GM06990 (cell line): ENCODE results near the genes SCN1A and G6PC2.

DNA sequence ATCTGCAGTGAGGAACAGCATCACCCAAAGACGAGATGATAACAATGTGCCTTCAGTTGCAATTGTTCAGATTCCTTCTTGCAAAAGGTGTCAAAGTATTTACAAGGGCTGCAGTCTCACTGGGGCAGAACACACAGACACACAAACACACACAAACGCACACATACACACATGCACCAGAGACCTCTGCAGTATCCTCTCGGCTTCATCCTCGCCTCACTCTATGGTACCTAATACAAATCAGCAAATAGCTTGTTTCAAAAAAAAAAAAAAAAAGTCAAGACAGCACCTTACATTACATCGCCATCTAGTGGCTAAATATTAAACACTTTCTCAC lies at the start of gene SCN1A:
SCN1A (minus strand) TSS at position 228 of the 337 bp plus-strand sequence.
- RRBS = no CpG with 5 or more reads among the region's 5 CpGs

DNA sequence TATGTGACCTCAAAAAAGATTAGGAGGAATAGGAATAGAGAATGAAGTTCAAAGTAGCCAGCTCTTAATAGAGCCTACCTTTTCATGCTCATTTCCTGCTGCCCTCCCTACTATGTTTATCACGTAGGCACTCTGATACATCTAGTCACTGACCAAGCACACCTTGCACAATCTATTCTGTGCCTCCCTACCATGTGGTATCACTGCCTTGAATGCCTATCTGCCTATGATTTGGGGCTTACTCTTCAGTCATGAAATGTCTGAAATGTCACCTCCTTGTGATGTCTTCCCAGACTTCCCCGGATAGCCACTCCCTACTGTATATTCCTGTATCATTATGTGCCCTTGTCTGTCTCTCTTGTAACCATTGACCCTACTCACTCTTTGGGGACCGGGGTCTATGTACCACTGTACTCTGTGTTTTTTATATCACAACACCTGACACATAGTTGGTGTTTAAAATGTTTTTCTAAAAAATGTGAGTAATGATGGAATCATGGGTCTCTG lies 102.6 kb upstream of the SCN1A start:
- RRBS = no CpG with 5 or more reads among the region's 3 CpGs

- RRBS = no CpG with 5 or more reads among the region's 4 CpGs
Observed at GRCh38 chr2:166239412-166239956, 111.7 kb upstream of the SCN1A start.

DNA sequence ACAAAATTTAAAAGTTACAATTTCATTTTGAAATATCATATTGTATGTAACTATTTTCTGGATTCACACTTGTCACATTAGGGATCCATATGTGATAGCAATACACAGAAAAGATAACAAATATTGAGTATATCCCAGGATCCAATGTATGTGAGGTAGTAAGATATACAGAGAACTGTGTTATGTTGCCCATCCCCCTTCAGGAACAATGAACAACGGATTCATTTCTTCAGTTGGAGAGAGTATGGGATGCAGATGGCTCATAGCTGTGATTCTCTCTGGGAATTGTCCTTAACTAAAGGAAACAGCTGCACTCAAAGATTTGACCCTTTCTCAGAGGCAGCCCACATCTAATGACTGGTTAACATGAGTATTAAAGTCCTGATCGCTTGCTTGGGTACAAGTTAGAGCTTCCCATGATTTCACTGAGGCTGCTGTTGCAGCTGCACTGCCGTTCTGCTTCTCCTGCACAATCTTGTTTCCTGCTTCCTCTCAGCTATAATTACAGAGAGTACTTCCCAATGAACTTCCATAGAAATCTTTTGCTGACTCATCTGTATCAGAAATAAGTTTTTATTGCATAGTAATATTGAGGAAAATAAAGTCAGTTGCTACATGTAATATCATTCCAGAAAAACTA lies 12.7 kb upstream of the SCN9A start:
- RRBS = no CpG with 5 or more reads among the region's 3 CpGs

DNA sequence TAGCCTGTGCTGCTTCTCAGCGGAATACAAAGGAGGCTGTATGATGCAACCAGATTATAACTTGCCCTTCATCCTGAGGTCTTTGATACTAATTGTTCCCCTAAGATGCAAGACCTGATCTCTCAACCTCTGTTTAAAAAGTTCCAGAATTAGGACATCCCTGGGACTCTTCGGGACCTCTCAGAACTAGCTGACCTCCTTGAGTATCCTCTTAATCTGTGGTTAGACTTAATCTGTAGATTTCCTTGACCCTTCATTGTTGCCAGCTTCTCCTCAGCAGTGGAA lies 8.1 kb downstream of the SCN7A start:
- RRBS = no CpG with 5 or more reads among the region's 2 CpGs

DNA sequence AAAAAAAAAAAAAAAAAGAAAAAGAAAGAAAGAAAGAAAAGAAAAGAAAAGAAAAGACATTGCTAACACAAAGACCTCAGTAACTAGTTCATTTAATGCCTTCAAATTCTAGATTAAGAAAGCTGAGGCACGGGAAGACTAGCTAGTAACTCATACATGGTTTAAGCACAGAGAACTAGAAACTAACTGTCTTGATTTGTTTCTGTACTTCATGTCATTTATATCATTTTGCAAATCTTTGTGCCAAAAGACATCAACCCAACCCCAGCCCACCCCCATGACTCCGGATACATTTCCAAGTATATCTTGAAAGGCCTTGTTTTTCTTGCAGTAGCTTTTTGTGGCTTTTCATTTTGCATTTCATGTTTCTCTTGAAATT lies 101.6 kb upstream of the B3GALT1 start:
- RRBS = no CpG with 5 or more reads among the region's 2 CpGs

GRCh38 chr2:167293379-167293902 lies 640 bp downstream of the B3GALT1 start:
- RRBS = 10% methylated on average over 5 of the region's 47 CpGs

DNA sequence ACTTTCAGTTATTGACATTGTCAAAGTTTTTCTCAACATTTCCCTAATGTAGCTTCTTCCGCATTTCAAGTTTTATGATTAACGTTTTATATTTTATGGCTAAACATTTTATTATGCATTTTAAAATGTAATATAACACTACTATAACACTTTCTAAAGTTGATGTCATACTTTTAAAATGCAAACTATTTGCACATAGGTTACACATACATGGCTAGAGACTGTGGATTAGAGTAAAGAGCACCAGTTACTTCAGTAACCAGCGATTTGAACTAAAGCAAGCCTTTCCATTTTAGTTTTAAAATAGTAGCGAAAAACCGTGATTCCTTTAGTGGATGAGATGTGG lies 91.0 kb downstream of the B3GALT1 start:
- RRBS = no CpG with 5 or more reads among the region's 5 CpGs

DNA sequence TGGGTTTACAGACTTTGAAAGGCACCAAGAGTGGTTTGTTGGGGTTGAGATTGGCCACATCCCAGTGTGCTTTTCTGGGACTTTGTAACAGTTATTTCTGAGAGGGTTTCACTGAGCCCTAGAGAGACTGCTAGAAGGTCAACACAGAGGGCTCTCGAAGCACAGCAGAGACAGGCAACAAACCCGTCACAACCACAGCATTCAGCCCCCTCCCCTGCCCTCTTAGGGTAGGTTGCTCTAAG lies 419.7 kb downstream of the STK39 start:
- RRBS = no CpG with 5 or more reads among the region's 2 CpGs

DNA sequence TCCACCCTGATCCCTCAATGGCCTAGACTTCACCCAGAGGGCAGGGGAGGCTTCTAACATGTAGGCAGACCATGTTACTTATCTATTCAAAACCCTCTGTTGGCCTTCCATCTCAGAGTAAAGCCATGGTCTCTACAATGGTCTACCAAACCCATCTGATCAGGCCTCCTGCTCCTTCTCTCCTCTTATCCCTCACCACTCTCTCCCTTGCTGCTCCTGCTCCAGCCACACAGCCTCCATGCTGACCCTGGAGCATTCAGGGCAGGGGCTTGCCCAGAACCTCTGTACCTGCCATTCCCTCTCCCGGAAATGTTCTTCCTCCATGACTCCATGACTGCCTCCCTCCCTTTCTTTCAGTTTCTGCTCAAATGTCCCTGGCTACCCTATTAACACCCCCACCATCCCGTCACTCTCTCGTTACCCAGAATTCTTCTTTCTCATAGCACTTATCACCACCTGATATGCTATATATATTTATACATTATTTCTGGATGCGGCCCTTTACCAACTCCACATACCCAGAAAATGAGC lies 277.6 kb downstream of the STK39 start:
- RRBS = no CpG with 5 or more reads among the region's 4 CpGs

DNA sequence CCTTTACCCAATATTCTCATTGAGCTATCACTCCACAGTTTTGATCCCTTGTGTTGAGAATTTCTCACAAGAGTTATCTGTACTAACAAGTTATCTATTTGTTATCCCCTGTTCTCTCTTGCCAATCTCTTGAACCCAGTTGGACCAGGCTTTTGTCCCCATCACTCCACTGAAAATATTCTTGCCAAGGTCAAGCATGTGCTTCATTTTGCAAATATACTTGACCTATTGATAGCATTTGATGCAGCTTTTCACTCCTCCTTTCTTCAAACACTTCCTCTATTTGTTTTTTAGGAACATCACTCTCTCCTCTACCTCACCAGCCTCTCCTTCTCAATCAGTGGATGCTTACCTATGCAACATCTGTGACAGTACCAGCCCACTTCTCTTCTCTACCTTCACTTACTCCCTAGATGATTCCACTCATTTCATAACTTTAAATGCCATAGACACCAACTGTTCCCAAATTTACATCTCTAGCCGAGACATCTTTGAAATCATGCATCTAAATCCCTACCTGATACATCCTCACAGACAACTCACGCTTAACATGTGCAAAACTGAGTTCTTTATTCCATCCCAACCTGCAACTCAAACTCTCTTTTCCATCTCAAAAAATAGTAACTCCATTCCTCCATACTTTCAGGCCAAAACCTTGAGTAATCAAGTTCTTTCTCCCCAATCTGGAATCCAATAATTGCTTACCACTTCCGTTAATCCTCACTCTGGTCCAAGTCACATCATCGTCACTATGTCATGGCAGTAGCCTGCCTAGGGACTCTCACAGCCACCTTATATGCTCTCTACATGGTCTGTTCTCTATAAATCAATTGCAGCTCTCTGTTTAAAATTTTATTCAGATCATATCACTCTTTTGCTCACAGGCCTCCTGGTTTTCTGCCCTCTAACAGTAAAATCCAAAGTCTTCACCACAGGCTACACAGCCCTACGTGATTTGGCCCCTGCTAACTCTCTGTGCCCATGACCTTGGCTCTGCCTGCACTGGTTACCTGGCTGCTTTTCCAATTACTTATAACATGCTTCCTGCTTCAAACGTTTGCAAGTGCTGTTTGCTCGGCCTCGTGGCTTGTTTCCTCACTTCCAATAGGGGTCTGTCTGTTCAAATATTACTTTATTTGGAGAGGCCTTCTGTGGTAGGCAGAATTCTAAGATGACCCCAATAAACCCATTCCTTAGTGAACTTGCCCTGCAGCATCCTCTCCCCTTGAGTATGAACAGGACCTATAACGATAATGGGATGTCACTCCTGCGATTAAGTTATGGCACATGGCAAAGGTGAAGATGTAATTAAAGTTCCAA lies 188.9 kb downstream of the STK39 start:
- RRBS = no CpG with 5 or more reads among the region's 10 CpGs

DNA sequence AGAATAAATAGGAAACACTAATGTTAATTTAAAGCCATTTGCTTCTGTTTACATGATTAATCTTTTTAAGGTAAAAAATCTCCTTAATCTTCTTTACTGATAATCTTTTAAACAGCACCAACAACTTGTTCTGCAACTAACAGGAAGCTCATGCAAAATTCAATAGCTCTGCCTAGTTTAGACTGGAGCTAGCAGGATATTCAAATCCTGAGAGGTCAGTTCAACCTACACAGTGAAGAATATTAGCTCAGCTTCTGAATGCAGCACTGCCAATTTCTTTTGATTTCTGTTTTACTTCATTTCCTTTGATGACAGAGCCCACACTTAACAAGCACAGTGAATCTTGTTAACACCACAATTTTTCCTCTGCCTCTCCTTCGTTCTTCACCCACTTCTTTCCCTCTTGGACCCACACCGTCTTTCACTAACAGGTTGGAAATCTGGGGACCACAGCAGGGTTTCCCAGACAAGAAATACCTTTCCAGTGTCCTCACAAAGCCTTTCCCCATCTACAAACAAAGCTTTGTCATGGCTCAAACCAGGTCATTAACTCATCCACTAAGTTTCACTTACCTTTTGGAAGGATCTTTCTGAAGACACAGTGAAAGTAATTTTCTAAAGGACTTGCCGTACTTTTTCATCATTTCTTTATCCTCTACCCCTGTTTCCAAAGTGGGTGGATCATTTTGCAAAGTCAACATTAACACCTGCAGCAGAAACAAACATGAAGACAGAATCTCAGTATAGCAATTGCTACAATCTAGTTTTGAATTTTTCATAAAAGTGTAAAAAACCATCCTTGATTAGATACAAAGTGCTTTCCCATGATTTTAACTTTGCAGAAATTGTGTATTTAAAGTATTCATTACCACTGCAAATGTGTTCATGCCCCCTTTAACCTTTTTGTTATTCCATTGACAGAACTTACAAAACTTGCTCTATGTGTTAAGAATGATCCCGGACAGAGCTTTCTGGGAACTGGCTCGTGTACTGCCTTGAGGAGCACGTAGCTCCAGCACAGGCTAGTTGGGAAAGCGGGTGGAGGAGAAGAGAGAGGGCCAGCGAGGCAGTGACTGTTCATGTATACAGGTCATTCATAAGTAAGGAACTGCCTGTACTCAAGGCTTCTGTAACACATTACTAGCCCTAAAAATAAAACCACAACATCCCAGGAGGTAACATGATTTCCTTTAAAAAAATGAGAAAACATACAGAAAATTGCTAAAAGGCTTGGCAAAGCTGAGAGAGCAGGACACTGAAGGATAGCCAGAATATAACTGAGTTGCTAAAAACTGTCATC lies 109.4 kb downstream of the STK39 start:
- RRBS = no CpG with 5 or more reads among the region's 8 CpGs

DNA sequence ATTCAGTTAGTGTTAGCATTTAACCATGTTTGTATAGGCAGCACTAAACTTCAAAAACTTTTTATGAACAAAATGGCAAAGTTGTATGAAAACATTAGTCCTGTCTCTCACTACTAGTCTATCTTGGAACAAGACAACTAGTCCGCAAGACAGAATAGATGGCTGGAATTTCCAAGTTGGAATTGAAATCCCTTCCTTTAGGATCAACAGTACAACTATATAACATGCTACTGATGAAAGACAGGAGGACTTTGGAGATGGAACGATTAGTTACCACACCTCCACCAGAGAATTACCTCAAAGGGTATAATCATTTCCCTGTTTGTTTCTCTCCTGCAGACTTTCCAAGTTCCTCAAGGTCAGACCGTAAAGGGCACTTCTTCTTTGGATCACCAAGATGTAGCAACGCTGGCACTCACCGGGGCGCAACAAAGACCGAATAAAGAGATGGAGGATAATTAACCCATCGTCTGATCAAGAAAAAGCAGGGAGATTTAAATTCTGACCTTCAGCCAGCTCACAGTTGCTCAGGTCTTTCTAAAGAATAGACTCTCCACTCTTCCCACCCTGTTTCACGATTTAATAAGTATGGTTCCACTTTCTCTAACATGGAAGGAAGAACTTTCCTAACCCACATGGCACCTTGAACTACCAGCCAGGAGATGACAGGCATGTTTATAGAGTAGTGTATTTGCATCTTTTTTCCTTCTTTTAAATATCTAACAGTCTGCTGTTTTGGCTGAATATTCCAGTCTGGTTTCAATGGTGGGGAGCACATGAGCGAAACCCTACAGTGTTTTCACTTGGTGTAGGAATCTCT lies 25.8 kb downstream of the STK39 start:
- RRBS = no CpG with 5 or more reads among the region's 10 CpGs

DNA sequence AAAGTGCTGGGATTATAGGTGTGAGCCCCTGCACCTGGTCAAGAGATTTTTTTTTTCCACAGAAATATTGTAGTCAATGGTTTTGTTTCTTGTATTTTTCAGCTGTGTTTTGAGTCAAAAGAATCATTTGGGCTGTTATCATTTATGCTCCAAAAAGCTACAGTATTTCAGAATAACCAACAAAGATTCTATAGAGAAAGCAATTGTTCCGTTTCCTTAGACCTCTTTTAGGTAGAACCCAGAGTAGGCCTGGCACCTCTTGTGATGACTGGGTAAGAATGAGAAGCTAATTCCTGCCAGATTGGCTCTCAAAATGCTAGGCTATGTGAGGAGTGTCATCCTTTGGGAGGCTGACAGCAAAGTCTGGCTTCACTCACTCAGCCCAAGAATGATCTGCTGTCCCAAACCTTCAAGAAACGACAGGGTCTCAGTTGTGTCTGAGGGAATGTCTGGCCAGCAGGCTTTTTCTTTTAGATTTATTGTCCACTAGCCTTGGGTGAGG lies 4.4 kb downstream of the CERS6 start:
- RRBS = no CpG with 5 or more reads among the region's 2 CpGs

- RRBS = no CpG with 5 or more reads among the region's 5 CpGs
Observed at GRCh38 chr2:168798395-168798749, 4.1 kb upstream of the NOSTRIN start.

GRCh38 chr2:168901099-168901377 lies at the start of gene G6PC2:
G6PC2 (plus strand) TSS chr2:168901291.
- RRBS = no CpG with 5 or more reads among the region's 3 CpGs

DNA sequence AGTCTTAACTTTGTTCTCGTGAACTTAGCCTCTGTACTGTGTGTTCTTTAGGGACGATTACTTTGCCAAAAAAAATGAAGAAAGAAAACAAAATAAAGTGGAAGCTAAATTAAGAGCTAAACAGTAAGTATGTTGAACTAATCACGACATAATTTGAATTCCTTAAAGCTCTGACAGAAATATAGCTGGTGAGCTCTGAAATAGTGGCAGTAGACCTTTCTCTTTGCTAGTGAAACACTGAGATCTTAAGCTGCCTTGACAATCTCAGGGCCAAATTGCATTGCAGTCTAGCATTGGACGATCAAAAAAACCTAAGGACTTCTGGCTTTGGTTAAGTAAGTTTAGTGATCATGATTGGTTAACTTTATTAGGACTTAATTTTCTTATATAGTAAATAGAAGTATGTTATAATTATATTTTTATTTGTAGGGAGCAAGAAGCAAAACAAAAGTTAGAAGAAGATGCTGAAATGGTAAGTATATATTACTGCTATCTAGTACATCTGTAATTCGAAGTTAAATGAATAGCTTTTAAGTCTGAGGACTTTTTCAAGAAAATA lies 9.8 kb downstream of the SSB start:
- RRBS = no CpG with 5 or more reads among the region's 5 CpGs

DNA sequence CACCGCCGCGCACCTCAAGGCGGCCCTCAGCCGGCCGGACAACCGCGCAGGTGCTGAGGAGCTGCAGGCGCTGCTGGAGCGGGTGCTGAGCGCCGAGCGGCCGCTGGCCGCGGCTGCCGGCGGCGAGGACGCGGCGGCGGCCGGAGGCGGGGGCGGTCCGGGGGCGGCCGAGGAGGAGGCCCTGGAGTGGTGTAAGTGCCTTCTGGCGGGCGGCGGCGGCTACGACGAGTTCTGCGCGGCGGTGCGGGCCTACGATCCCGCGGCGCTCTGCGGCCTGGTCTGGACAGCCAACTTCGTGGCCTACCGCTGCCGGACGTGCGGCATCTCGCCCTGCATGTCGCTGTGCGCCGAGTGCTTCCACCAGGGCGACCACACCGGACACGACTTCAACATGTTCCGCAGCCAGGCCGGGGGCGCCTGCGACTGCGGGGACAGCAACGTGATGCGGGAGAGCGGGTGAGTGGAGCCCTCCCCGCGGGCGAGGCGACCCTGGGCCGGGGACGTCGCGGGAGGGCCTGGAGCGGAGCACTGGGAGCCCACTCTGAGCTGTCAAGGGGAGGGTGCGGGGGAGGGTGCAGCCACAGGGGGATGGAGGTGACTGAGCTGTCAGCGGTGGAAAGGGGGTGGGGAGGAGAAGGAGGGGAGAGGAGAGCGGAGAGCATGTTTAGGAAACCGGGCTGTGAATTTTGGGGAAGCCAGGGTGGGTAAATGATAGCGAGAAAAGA lies 505 bp downstream of the UBR3 start:
- RRBS = 3% methylated on average over 28 of the region's 78 CpGs